ENCODE measurements around the genes CLCNKA and ARHGEF19.

DNA sequence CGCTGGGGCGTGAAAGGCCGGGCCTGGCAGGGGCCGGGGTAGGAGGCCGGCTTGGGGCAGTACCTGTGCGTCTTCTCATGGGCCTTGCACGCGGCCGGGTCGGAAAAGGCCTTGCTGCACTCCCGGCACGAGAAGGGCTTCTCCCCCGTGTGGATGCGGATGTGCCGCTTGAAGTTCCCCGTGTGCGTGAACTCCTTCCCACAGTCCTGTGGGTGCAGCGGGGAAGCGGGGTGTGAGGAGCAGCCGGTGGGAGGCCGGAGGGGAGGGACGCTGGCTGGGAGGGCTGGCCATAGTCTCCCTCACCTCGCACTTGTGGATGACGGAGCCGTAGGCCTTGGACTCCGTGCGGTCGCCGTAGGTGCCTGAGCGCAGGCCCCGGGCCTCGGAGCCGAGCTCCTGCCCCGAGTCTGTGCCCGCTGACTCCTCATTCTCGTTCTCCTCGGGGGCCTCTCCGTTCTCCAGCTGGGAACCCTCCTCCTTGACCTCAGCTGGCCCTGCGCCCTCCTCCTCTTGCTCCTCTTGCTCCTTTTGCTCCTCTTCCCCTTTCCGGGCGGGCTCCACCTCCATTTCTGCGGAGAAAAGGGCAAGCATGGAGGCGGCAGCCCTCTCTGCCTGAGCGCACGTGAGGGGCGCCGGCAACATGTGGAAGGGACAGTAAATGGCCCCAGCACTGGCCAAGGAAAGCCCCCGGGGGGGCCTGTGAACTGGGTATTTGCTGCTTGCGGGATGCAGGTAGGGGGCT is 31.1 kb downstream of the ZBTB17 start:
- PRO-cap: no peak
CAGE:
- cytosol, long polyA plus RNA: no peak
- long polyA plus RNA: no peak
- nucleus, long polyA plus RNA: no peak

DNA sequence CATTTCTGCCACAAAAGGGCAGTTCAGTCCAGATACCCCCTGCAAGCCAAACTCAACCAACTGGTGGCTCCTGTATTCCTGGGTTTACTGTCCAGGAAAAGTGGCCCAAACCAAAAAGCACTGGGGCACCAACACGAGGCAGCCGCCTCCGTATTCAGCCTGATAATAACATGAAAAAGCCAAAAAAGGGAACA is 27.4 kb downstream of the ZBTB17 start:
- PRO-cap: no peak
CAGE:
- cytosol, long polyA plus RNA: no peak
- long polyA plus RNA: no peak
- nucleus, long polyA plus RNA: no peak

GRCh38 chr1:15948812-15949628 is 26.9 kb downstream of the ZBTB17 start:
- PRO-cap: no peak
CAGE:
- cytosol, long polyA plus RNA: no peak
- long polyA plus RNA: no peak
- nucleus, long polyA plus RNA: no peak

DNA sequence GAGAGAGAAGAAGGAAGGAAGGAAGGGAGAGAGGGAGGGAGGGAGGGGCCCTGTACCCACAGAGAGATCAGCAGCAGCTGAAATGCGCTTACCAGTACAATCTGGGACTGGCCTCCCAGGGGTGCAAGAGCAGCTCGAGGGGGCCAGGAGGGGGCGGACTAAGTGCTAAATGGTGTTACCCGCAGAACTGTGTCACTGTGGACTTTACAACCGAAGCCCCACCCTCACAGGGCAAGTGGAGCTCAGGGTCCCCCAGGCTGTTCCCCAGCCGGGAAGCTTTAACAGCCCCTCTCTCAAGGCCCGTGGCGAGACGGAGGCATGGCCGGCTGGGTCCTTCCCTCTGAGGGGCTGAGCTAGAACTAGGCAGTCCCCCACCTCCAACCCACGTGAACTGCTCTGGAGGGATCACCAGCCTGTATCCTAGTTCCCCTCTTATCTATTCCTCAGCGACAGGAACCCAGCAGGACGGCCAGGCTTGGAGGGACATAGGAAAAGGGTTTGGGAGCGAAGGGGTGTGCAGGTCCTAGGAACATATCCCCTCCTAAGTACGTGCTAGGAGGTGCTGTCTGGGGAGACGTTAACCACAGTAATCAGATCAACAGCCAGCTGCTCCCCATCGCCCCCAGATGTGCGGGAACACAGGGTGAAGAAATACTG is 24.5 kb downstream of the ZBTB17 start:
- PRO-cap: no peak
CAGE:
- cytosol, long polyA plus RNA: no peak
- long polyA plus RNA: no peak
- nucleus, long polyA plus RNA: no peak

DNA sequence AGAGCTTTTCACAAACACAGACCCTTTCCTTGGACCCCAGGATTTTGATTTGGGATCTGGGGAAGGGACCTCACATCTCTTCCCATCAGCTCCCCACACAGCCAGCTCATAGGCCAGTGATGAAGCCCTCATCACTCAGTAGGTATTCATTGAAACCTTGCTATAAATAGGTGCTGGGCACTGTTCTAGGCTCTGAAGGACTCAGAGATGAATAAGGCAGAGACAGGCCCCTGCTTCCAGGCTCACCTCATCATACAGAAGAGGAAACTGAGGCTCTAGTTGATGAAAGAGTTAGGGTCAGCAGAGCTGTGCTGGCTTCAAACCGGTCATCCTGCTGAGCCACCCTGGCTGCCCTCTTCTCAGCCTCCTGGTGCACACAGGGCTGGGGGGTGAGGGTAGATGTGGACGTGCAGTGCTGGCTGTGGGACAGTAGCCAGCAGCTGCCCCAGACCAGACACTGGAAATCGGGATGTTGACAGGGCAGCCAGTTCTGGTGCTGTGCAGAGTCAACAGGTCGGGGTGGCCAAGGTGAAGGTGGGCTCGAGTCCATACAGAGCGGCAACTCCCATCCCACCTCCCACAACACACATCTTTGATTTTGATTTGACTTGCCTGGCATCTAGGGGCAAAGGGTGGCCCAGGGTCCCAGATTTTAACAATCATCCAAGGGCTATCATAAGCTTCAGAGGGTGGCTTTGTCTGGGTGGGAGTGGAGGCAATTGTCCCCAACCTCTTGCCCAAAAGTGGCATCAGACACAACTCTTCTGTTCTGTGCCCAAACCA is 1.5 kb upstream of the CLCNKA start:
- PRO-cap: no peak
CAGE:
- cytosol, long polyA plus RNA: no peak
- long polyA plus RNA: no peak
- nucleus, long polyA plus RNA: no peak

- PRO-cap: no peak
CAGE:
- cytosol, long polyA plus RNA: no peak
- long polyA plus RNA: no peak
- nucleus, long polyA plus RNA: no peak
Measured at GRCh38 chr1:16021682-16022270, at the start of gene CLCNKA. Gene CLCNKA (plus strand): TSS chr1:16022036.

- PRO-cap: no peak
CAGE:
- cytosol, long polyA plus RNA: no peak
- long polyA plus RNA: no peak
- nucleus, long polyA plus RNA: no peak
Measured at GRCh38 chr1:16068334-16069077, 4.9 kb downstream of the FAM131C start.

GRCh38 chr1:16175541-16176408 is 19.9 kb upstream of the EPHA2 start:
- PRO-cap: no peak
CAGE:
- cytosol, long polyA plus RNA: no peak
- long polyA plus RNA: no peak
- nucleus, long polyA plus RNA: no peak

- PRO-cap: no peak
CAGE:
- cytosol, long polyA plus RNA: no peak
- long polyA plus RNA: no peak
- nucleus, long polyA plus RNA: no peak
Measured at GRCh38 chr1:16212051-16213056, at the start of gene ARHGEF19. Gene ARHGEF19 (minus strand): TSS chr1:16212652.

DNA sequence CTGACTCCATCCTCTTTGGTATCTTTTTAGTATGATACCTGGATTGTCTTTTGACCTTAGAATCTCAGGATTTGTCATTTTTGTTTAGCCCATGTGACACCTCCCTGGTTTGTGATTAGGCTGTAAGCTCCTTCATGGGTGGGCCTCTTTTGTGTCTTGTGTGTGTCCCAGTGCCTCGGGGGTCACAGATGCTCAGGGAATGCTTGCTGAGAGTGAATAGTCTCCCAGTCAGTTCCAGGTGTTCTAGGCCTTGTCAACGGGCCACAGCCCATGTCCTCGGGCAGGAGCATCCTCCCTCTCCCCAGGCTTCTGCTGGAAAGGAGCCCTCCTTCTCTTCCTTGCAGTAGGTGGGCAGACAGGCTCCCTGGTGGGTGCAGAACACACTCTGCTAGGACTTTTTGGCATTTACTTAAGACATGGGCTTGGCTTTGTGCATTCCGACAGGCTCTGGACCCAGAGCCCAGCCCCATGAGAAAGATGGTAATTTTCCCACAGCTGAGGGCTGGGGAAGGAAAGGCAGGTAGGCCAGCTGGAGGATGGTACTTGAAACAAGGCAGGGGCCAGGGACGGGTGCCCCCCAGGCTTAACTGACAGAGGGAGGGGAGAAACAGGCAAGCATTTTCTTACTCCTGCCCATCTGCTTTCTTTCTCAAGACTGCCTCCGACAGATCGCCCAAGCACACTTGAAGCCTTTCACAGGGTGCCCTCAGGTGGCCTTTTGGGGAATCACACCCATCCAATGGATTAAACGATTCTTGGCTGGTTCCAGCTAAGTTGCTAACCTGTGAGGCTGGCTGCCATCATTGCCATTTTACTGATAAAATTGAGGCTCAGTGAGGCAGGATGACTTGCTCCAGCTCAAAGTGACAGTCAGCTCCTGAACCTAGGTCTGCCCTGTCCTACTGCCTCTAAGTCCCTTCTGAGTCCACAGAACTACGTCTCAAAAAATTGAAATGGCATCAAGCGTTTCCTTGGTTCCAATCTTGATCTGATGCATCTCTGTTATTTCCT is 7.2 kb upstream of the CPLANE2 start:
- PRO-cap: no peak
CAGE:
- cytosol, long polyA plus RNA: no peak
- long polyA plus RNA: no peak
- nucleus, long polyA plus RNA: no peak

DNA sequence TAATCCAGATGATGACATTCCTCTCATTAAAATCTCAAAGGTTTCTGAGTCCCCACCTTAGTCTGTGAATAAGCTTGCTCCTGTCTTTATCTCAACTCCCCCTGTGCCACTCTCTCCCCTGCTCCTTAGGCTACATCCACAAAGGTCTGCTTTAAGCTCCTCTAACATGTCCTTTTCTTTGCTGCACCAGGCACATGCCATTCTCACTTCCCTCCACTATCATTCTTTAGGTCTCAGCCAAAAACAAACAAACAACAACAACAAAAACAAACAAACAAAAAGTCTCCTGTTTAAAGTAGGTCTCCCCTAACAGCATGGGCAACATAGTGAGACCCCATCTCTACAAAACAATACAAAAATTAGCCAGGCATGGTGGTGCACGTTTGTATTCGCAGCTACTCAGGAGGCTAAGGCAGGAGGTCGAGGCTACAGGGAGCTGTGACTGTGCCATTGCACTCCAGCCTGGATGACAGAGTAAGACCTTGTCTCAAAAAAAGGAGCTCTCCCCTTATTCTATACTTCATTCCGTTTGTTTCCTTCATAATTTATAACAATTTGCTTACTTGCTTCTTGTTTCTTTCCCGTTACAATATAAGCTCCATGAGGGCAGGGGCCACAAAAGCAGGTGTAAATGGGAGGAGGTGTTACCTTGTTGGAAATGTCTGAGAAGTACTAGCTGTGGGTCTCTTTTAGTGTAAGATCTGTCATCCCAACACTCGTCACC is 52.6 kb upstream of the CPLANE2 start:
- PRO-cap: no peak
CAGE:
- cytosol, long polyA plus RNA: no peak
- long polyA plus RNA: no peak
- nucleus, long polyA plus RNA: start-site peak on the minus strand centred at position 326 of the sequence, 79 bp wide, 11 and 11 reads in 2 replicates

GRCh38 chr1:16606027-16606459 is 165.5 kb downstream of the NECAP2 start:
- PRO-cap: no peak
CAGE:
- cytosol, long polyA plus RNA: no peak
- long polyA plus RNA: no peak
- nucleus, long polyA plus RNA: no peak

DNA sequence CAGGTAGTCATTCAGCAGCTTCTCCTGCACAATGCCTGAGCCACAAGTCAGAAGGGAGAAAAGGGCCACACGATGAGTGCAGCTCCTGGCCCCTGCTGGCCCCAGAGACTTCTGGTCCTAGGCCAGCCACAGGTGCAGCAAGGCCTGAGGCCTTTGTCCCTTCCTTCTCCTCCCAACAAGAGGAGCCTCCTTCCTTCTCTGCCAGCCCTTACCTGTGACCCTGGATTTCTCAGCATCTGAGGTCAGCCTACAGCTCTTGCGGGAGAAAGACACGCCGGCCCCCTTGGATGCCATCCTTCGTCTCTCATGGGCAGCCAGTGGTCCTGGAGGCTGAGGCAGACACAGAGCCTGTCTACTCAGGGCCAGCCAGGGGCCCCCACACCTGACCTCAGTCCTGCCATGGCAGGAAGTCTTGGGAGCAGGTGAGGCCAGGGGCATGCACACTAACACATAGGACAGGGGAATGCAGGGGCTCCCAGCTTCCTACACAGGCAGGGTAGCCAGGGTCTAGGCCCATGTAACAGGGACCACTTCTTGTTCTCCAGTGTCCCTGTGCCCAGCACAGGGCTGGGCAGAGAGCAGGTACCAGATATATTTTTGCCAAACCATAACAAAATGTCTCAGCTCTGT is 202.4 kb downstream of the NECAP2 start:
- PRO-cap: no peak
CAGE:
- cytosol, long polyA plus RNA: no peak
- long polyA plus RNA: no peak
- nucleus, long polyA plus RNA: no peak

- PRO-cap: no peak
CAGE:
- cytosol, long polyA plus RNA: no peak
- long polyA plus RNA: no peak
- nucleus, long polyA plus RNA: no peak
Measured at GRCh38 chr1:16696503-16696948, 225.2 kb upstream of the CROCC start.

DNA sequence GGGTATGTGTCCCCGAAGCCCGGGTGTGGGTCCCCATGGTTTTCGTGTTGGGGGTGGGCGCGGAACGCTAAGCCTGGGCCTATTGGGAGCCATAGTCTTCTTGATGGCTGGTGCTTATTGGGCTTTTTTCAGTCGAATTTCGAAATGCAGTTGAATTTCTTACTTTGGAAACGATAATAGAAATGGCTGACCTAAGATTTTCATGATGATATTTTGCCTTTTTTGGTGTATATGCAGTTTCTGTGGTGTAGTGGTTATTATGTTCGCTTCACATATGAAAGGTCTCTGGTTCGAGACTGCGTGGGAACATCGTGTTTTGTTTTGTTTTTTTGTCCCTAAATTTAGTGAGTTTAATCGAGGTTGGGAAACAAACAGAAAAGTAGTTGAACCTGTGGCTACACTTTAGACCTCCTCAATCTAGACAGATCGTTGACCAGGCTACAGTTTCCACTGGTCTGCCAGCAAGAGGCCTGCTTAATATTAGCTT is 61.7 kb upstream of the CROCC start:
- PRO-cap: no peak
CAGE:
- cytosol, long polyA plus RNA: no peak
- long polyA plus RNA: no peak
- nucleus, long polyA plus RNA: no peak

DNA sequence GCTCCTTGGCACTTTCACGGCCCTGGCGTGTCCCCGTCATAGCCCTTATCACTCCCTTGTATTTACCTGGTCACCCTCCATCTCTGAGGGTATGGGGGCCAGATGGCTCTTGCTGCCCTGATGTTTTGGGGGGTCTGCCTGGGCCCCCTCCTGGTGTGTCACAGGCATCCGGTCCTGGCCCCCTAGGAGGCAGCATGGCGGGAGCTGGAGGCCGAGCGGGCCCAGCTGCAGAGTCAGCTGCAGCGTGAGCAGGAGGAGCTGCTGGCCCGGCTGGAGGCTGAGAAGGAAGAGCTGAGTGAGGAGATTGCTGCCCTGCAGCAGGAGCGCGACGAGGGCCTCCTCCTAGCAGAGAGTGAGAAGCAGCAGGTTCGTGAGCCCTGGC is 27.3 kb downstream of the MFAP2 start:
- PRO-cap: no peak
CAGE:
- cytosol, long polyA plus RNA: no peak
- long polyA plus RNA: no peak
- nucleus, long polyA plus RNA: no peak

DNA sequence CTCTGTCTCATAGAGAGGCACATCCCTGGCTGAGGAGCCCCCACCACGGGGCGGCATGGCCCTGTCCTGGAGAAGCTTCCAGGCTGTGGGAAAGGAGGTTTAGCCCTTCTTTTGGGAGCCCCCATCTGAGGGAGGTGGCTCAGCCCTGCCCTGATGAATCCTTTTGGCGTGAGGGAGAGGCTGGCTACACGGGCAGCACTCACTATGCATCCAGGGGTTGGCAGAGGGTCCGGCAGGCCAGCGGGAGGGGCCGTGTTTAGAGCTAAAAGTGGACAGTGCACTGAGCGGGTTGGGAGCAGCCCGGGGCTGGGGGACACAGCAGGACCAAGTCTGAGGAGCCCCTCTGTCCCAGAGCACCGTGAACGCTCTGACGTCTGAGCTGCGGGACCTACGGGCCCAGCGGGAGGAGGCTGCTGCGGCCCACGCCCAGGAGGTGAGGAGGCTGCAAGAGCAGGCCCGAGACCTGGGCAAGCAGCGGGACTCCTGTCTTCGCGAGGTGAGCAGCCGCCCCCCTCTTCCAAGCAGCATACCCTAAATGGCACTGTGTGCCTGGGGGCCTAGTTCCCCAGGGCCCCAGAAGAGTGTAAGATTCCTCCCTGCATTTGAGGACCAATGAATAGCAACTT is 25.9 kb downstream of the MFAP2 start:
- PRO-cap: no peak
CAGE:
- cytosol, long polyA plus RNA: no peak
- long polyA plus RNA: no peak
- nucleus, long polyA plus RNA: no peak

DNA sequence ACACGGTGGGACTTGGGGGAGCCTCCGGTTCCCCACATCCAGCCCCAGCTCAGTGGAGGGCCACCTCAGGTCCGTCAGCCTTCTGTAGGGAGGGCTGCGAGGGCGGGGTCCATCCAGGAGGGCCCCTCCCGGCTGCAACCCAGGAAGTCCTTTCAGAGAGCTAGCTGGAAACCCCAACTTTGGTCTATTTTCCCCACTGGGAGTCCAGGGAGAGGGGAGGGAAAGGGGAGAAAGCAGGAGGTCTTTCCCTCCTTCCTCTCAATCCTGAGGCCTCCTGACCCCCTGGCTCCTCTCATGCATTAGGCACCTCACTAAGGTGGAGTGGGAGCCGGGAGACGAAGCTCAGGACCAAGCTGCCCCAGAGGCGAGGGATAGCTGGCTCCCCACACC is 1.2 kb downstream of the MFAP2 start:
- PRO-cap: no peak
CAGE:
- cytosol, long polyA plus RNA: no peak
- long polyA plus RNA: no peak
- nucleus, long polyA plus RNA: no peak

GRCh38 chr1:17121910-17122248 is 2.6 kb upstream of the PADI2 start:
- PRO-cap: no peak
CAGE:
- cytosol, long polyA plus RNA: no peak
- long polyA plus RNA: no peak
- nucleus, long polyA plus RNA: no peak

- PRO-cap: no peak
CAGE:
- cytosol, long polyA plus RNA: no peak
- long polyA plus RNA: no peak
- nucleus, long polyA plus RNA: no peak
Measured at GRCh38 chr1:17377332-17377551, 5.2 kb downstream of the PADI6 start.

All from A549 (cell line).